UCH-1 (cell line): ENCODE measurements around a stretch of chrX.

DNA sequence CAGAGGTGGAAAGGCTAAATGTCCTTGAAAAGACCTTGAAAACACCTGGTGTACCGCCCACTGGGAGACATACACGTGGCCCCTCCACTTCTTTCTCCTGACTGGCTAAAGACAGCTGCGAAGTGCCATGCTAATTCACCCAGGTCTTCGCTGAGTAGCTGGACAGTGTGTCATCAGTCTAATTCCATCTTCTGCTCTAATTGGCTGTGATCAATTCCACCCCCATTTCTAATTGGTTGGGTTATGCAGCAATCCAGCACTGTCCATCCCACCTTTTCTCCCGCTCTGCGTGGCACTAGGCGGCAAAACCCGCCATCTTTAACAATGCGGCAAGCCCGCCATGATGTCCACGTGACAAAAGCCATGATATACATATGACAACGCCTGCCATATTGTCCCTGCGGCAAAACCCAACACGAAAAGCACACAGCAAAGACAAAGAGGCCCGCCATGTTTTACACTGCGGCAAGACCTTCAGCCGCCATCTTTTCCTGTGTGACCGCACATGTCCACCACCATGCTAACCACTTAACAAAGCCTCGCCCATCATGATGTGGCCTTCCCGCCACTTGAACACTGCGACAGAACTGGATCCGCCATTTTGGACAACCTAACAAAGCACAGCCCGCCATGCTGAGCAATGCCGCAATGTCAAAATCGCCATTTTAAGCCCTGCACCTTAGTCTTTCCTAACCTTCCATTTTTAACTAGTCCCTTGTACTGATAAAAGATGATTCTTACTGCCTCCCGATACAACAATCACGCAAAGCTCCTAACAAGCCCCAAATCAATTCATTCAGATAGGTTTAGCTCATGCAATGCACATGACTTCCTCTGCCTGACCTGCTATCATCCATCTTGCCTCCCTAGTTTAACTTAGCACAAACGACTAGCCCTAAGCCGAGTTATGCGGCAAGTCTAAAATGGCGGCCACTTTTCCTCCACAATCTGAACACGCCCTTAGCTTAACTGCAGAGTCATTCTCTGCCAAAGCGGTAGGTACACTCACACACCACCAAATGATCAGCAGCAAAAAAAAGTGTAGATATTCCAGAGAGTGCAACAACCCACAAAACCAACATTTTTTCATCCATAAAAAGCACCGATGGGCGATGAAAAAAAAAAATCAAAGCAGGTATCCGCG is 288.3 kb downstream of the CHIC1 start:
- RRBS: no CpG with 5 or more reads among the region's 37 CpGs

GRCh38 chrX:73917162-73917768 is 354.3 kb downstream of the CHIC1 start:
- RRBS: no CpG with 5 or more reads among the region's 1 CpG

DNA sequence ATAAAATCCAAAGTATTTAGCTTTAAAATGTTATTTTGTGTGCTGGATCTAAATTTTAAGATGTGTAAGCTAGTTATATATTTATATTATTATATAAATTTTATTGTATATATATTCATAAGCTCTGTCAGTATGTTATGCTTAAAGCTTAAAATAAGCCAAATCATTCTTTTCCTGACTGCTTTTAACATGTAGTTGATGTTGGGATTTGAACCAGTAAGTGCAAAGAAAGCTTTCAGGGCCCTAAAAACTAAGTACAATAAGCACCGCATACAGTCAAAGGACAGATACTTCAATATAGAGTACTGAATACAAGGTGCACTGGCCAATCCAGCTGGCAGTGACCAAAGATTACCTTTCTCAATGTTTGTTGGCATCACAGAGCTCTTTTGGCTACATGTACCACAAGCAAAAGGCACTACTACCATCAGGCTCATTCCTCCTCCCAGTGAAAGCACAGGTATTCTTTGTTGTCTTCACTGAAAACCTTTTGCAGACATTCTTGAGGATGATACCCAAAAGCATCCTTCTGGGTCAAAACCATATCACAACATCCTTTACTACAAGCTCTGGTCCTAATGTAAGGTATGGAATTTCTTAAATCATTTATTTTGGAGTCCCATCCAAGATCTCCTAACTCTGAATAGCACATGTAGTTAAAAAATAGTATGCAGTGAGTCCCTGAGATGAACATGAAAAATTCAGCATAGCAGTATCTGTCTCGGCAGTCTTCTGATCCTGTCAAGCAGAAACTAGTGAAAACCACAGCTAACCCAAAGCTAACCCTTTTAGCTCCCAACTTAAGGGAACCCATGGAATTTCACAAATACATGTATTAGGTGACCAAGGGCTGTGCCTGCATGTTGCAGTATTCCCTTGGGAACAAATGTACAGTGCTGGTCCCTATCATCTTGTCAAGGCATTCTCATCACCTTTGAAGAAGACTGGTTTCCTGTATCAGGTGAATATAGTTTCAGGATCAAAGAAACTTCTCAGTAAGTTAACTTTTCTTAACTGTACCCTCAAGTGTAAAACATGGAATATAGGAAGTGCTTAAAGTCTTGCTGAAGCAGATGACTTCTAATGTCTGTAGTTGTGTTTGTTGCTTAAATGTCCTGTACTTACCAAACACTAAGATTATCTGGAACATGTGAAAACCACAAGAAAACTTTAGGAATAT is 65.0 kb upstream of the ZCCHC13 start:
- RRBS: no CpG with 5 or more reads among the region's 2 CpGs

- RRBS: no CpG with 5 or more reads among the region's 5 CpGs
Measured at GRCh38 chrX:74275258-74275855, 28.6 kb upstream of the ZCCHC13 start.

DNA sequence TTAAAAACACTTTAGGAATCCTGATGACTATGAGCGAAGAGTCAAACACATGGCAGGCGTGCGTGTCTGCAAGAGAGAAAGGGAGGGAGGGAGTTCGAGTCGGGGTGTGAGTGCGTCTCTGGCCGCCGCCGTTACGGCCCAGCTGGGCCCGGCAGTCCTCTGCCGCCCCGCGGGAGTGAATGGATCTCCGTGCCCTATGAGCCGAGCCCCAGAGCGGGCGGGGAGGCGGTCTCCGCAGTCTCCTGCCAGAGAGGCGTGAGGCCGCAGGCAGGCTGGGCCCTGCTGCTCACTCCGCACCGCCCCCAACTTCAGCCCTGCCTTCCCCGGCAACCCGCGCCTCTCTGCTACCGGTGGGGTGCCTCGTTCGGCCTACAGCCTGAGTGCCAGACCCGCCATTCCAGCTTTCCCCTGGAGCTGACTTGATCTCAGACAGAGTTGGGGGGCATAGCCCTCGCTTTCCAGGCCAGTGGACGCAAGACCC is 1.3 kb downstream of the SLC16A2 start:
- RRBS: no CpG with 5 or more reads among the region's 33 CpGs

GRCh38 chrX:74536182-74537077 is 78.0 kb downstream of the RLIM start:
- RRBS: 12% methylated on average over 11 of the region's 64 CpGs

DNA sequence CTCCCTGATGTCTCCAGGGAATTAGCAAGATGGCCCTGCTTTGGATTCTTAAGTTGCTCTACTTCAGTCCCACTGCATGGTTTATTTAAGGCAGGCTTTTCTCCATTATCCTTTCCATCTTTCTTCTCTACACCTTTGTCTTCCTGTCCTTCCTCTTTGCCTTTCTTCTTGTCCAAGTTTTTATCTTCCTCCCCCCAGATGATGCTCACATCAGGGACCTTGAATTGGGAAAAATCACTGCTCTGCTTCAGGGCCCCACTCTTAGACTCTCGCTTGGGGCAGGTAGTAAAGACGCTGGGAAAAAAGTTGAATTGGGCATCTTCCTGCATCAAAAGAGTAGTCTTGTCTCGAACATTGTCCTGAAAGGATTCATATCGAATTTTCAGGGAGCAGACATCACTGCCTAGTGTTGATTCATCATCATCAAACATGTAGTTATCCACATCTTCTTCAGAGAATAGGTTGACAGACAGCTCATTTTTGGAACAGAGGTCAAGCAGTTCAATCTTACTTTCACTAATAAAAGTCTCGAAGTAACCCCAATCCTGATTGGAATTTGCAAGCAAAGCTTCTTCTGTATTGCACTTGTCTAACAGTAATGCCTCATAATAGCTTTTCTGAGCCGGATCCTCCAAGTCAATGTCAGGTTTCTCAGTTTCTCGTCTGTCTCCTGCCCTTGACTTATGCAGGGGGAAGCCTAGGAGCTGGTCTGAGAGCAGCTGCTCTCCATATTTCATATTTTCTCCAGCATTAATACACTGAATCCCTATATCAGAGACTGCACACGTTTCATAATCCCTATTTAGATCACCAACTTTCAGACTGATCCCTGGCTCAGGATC is 129.0 kb upstream of the RLIM start:
- RRBS: no CpG with 5 or more reads among the region's 8 CpGs

GRCh38 chrX:74923932-74924417 is 1.3 kb downstream of the NEXMIF start:
- RRBS: no CpG with 5 or more reads among the region's 47 CpGs

- RRBS: no CpG with 5 or more reads among the region's 7 CpGs
Measured at GRCh38 chrX:75522426-75522839, 404 bp downstream of the ZDHHC15 start.

- RRBS: no CpG with 5 or more reads among the region's 9 CpGs
Measured at GRCh38 chrX:77494143-77494542, 47.0 kb downstream of the FGF16 start.

DNA sequence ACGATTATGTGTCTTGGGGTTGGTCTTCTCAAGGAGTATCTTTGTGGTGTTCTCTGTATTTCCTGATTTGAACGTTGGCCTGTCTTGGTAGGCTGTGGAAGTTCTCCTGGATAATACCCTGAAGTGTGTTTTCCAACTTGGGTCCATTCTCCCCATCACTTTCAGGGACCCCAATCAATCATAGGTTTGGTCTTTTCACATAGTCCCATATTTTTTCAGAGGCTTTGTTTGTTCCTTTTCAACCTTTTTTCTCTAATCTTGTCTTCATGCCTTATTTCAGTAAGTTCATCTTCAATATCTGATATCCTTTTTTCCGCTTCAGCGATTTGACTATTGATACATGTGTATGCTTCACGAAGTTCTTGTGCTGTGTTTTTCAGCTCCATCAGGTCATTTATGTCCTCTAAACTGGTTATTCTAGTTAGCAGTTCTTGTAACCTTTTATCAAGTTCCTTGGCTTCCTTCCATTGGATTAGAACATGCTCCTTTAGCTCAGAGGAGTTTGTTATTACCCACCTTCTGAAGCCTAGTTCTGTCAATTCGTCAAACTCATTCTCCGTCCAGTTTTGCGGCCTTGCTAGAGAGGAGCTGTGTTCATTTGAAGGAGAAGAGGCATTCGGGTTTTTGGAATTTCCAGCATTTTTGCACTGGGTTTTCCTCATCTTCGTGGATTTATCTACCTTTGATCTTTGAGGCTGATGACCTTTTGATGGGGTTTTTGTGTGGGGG is 31.1 kb downstream of the ATRX start:
- RRBS: no CpG with 5 or more reads among the region's 10 CpGs

GRCh38 chrX:78068888-78069711 is 34.9 kb upstream of the PGK1 start:
- RRBS: no CpG with 5 or more reads among the region's 10 CpGs

DNA sequence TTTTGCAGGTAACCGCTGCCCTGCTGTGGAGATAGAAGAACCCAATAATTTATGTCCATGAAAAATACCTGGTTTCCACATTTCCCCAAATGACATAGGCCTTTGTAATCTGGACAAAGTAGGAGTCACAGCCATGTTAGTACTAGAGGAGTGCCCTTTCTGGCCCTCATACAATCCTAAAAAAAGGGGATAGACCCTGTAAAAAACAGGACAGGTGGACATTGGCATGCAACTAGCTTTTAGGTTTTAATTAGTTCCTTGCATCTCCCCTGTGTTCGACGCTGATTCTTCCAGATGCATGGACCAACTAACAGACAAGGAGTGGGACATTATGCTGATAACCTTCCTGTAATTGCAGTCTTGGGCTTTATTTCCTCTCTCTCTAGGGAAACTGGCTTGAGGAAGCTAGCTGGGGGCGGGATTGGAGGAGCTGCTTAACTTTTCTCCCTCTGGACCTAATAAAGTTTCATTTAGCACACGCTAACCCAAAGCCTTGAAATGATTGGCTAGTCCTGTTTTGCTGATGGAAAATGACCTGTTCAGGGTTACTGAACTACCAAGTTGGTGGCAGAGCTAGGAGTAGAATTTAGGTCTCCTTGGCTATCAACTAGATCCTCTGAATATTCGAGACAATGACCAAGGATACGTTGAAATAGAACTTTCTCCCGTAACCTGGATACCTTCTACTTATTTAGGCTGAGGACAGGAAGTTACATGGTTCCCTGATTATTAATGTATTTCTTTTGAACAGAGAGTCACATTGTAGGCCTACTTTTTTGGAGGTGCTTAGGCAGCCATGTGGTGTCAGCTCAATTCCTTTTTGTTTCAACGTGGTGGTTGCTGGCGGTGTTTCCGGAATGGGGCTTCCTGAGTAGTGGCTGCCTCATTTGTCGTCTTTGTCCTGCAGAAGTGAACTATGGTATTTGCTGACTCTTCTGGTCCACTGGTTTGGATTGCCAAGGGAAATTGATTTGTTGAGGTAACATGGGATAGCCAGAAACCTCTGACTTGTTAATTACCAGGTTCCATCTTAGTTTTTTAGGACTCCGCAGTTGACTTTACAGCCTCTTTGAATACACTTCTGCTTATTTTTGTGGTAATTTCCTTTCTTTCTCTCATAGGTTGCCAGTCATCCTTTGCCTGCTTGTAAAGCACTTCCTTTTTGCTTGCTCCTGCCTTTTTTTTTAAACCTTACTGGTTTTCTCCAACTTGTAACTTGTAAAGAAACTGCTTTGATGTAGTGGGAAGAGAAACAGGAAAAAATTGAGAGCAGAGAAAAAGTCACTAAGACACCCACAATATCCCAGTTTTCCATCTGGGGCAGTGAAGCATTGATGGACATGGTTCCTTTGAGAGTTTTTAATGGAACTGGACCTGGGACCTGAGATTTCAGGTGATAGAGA is 2.1 kb downstream of the PGK1 start:
- RRBS: no CpG with 5 or more reads among the region's 13 CpGs

DNA sequence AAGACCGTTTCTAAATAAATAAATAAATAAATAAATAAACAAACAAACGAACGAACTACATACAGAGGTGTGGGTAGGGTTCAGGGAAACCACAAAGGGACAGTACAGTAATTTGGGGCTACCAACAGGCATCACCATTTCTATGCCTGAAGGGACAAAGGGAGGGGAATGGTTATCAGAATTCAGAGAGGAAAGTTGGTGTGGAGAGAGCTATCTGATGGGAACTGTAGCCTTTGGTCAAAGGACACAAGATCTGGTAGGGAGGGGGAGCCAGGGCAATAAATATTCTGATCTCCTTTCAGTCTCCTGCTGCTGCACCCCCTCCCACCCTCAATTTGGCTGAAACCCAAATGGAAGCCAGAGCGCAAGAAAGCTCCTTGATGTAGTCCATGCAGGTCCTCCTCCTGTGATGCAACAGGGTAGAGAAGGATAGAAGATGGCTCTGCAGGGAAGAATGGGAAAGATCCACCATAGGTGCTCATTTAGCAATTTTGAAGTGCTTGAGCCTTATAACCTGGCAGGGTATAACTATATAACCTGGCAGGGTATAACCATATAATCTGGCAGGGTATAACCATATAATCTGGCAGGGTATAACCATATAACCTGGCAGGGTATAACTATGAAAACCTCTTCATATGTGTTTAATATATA is 14.6 kb downstream of the PGK1 start:
- RRBS: no CpG with 5 or more reads among the region's 4 CpGs

DNA sequence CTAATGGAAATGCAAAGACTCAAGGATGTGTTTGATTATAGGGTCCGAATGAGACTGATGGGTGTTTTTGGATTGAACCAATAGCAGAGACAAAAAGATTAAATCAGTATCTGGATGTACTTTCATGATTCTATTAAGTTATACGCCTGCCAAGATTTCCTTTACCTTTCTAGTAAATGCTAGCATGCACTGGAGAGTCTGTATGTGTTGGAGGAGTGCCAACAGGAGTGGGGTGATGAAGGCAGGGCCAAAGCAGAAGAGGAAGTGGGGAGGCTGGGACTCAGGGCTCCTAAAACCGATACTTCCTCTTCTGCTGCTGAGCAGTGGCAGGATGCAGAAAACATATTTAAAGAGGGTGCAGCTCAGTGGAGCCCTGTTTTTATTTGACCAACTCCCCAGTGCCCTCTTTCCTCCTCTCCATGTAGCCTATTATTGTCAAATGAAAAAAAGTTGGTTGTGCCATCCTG is 5.6 kb downstream of the CYSLTR1 start:
- RRBS: no CpG with 5 or more reads among the region's 3 CpGs

GRCh38 chrX:79325245-79325711 is 41.9 kb downstream of the ITM2A start:
- RRBS: no CpG with 5 or more reads among the region's 3 CpGs

- RRBS: no CpG with 5 or more reads among the region's 1 CpG
Measured at GRCh38 chrX:81200891-81201249, 843 bp downstream of the HMGN5 start.

DNA sequence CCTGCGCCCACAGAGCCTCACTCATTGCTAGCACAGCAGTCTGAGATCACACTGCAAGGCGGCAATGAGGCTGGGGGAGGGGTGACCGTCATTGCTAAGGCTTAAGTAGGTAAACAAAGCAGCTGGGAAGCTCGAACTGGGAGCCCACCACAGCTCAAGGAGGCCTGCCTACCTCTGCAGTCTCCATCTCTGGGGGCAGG is 738.6 kb downstream of the SH3BGRL start:
- RRBS: no CpG with 5 or more reads among the region's 4 CpGs

DNA sequence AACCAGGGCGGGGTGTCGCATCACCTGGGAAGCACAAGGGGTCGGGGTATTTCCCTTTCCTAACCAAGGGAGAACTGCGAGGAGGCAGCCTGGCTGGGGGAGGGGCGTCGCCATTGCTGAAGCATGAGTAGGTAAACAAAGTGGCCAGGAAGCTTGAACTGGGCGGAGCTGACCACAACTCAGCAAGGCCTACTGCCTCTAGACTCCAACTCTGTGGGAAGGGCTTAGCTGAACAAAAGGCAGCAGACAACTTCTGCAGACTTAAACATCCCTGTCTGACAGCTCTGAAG is 44.8 kb downstream of the CHM start:
- RRBS: no CpG with 5 or more reads among the region's 7 CpGs